ENCODE data around the genes FZD4, TRIM49D1, TRIM64, TRIM49C, SMCO4 and C11orf97.

GRCh38 chr11:86954385-86955463, at the start of gene FZD4:
Gene FZD4, minus strand, starts transcription at chr11:86955395.
- PRO-cap: bidirectional peak, plus-strand start at chr11:86955644, minus-strand start at chr11:86955395

DNA sequence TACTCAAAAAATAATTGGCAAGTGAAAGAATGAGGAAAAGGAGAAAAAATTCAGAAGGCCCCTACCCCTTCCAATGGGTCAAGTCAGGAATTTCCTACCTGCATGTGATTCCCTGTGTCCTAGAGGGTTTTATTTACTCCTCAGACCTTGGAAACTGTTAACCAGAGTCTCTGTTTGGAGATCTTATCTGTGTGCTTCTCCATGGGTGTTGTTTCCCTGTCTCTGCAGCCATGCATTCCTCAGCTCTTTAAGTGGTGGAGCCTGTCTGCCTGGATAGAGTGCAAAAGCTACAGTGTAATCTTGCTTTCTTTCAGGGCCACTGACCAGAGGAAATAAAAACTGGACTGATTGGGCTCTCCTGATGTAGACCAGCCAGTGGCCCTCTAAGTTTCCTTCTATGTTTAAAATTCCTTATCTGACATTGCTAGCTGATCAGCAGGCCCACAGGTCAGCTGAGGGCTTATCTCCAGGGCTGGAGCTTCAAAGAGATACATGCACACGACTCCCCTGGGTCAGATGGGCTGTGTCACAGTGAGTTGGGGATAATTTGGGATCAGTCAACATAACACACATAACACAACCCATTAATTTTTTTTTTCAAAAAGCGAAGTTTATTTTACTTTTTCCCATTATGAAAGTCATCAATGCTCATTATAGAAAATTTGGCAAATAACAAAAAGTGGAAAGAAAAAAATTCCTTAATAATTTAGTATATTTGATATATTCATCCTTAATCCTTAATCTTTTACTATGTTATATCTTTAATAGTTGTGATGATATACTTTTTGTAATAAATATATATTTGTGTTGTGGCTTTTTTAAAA, 37.4 kb upstream of the TMEM135 start:
- PRO-cap: no peak

- PRO-cap: no peak
Measured at GRCh38 chr11:89294153-89294737, 116.6 kb downstream of the TYR start.

DNA sequence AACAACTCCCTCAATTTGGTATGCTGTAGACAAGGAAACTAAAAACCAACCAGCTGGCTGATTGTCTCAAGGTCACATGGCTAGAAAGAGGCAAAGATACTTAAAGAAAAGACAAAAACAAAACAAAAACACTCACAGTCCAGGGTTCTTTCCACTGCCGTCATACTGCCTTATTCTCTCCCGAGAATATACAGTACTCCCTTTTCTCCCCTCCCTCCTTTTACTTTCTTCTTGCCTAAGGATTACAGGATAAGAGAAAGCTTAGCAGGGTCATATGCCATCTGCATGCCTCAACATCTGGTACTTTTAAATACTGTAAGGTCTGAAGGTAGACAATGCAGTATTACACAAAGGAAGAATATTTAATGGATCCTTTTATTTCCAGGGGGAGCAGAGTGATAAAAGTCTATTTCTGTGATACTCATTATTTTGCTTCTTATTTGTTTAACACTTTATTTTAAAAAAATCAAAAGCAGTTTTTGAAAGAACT, 126.3 kb downstream of the NOX4 start:
- PRO-cap: no peak

DNA sequence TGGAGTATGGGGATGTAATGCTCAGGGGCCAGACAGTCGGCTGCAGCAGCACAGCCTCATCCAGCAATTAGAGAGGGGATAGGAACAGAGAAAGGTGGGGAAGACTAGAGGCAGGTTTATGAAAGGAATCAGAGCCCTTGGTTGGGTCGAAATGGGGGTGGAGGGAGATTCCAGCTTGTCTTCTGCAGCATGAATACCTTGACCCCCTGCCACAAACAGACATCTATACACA, at the start of gene TRIM49D1:
Gene TRIM49D1, minus strand, starts transcription at position 57 of the 232 bp plus-strand sequence.
- PRO-cap: no peak

- PRO-cap: no peak
Measured at GRCh38 chr11:89965683-89966217, at the start of gene TRIM64. Gene TRIM64, plus strand, starts transcription at chr11:89966037.

- PRO-cap: no peak
Measured at GRCh38 chr11:90030691-90031381, at the start of gene TRIM49C. Gene TRIM49C, plus strand, starts transcription at chr11:90031106.

DNA sequence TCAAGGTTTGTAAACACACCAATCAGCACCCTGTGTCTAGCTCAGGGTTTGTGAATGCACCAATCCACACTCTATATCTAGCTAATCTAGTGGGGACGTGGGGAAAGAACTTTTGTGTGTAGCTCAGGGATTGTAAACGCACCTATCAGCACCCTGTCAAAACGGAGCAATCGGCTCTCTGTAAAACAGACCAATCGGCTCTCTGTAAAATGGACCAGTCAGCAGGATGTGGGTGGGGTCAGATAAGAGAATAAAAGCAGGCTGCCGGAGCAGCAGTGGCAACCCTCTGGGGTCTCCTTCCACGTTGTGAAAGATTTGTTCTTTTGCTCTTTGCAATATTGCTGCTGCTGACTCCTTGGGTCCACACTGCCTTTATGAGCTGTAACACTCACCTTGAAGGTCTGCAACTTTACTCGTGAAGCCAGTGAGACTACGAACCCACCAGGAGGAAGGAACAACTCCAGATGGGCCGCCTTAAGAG, 33.3 kb downstream of the NAALAD2 start:
- PRO-cap: no peak

DNA sequence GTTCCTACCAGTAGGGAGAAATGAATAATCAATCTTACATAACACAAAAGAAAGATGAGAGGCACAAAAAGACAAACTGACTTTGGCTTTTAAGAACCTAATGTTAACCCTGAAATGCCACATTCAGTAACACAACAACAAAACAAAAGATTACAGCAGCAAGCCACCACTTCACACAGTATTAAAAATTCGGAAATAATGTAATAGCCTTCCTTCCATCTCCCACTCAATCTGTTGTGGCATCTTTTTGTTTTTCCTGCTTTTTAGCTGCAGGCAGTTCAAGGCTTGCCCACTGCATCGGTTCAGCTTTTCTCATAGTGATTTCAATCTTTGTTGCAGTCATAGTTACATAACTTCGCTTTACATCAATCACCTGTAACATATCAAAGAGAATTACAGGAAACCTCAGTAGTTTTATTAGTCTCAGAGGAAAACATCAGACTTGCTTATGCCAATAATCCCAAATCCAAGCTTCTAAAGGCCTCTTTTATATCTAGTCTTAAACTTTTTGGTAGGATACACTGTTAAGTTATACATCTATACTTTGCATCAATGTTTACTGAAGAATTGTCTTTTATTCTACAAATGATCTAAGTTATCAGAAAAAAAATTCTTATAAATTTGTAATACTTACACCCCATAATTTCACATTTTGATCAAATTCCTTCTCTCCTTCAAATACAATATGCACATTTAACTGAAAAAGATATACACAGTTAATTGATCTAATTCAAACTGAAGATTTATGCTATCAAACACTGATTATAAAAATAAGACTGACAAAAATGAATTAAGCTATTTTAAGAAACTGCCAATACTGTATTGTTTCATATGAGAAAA, 20.4 kb downstream of the CHORDC1 start:
- PRO-cap: no peak

DNA sequence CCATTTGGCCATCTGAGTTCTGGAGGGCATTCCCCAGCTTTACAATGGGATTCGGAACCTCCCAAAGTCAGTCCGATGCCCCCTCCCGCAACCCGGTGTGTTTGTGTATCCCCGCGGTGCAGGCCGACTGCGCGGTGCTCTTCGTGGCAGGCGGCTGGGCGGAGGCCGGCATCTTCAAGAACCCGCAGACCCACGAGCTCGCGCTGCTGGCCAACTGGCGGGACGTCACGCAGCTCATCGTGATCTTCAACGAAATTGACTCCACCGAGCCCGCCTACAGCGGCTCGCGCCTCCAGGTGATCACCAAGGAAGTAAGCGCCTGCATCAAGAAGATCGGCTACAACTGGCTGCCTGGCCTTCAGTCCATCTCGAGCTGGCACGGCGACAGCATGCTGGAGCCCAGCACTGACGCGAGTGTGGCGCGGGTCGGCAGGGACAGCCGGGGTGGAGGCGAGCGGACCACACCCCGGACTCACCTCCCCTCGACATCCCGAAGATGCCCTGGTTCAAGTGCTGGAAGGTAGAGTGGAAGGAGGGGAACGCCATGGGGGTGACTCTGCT, 53.9 kb upstream of the MTNR1B start:
- PRO-cap: no peak

- PRO-cap: no peak
Measured at GRCh38 chr11:93106700-93107116, 91.1 kb downstream of the SLC36A4 start.

DNA sequence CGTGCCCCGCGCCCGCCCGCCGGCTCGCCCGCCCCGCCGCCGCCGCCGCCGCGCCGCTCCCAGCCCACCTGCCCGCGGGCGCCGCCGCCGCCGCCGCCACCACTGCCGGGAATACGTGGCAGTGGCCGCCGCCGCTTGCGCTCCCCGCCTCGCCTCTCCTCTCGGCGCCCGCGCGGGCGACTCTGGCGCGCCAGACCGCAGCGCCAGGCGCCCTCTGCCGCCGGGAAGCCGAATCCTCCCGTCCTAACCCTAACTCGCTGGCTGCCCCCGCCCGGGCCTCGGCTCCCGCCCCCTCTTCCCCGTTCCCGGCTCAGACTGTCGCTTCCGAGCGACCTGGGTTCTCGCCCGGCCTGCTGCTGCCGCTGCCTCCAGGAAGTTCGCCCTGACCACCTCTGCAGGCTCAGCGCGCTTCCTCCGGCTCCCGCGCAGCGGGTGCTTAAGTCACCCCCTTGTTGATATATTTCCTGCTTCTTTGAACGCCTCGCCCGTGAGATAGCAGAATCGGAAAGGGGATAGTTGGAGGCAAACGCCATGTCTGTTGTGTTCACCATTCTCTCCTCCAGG, at the start of gene SMCO4:
Gene SMCO4, minus strand, starts transcription at position 184 of the 564 bp plus-strand sequence.
- PRO-cap: bidirectional peak, plus-strand start at position 313 of the sequence, minus-strand start at position 184 of the sequence

- PRO-cap: no peak
Measured at GRCh38 chr11:93667482-93667934, 6.0 kb downstream of the CEP295 start.

GRCh38 chr11:93732934-93734096, 8.0 kb downstream of the TAF1D start:
- PRO-cap: no peak

- PRO-cap: no peak
Measured at GRCh38 chr11:93736704-93737309, 4.5 kb downstream of the TAF1D start.

DNA sequence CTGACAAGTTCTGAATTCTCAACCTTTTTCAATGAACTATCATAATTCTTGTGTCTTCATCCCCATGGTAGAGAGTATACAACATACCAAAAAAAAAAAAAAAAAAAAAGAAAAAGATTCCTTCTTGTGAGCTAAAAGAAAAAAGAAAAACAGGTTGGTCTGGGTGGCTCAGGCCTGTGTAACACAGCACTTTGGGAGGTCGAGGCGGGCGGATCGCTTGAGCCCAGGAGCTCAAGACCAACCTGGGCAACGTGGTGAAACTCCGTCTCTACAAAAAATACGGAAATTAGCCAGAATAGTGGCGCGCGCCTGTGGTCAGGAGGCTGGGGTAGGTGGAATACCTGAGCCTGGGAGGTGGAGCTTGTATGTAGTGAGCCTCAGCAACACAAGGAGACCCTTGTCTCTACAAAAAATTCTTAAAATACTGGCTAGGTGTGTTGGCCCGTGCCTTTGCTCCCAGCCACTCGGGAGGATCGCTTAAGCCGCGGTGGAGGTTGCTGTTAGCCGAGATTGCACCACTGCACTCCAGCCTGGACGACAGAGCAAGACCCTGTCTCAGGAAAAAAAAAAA, 1.3 kb downstream of the TAF1D start:
- PRO-cap: no peak

DNA sequence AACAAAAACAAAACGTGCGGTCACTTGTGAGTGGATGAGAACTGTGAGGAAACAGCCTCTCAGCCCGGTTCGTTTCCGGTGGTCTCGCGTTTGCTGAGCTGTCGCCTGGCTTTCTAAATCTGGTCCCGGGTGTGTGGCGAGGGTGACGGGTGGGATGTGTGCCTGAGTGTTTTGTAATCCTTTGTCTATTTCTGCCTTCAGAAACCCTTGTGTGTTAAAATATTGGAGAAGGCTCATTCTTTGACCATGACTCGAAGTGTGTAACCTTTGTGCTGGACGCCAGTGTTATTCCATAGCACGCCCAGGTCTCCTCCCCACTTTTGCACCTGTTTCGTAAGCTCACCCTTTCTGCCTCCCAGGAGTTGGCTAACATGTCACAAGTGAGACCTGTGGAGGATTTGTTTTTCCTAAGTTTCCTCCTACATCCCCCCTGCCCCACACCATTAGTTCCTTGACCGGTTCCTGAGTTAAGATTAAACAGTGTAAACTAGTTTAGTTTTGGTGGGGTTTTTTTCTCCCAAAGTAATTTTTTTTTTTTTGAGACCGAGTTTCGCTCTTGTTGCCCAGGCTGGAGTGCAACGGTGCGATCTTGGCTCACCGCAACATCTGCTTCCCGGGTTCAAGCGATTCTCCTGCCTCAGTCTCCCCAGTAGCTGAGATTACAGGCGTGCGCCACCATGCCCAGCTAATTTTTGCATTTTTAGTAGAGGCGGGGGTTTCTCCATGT, 453 bp downstream of the C11orf54 start:
- PRO-cap: bidirectional peak, plus-strand start at position 358 of the sequence, minus-strand start at position 322 of the sequence

- PRO-cap: no peak
Measured at GRCh38 chr11:93763313-93763942, 20.7 kb upstream of the MED17 start.

GRCh38 chr11:94130033-94130584, 1.5 kb downstream of the PANX1 start:
- PRO-cap: no peak

GRCh38 chr11:94512237-94512968, at the start of gene C11orf97:
Gene C11orf97, plus strand, starts transcription at chr11:94512461.
- PRO-cap: no peak

Data from bronchus (tissue), 1 donor.